SUDHL5 (cell line): ENCODE measurements around a stretch of chr9.

DNA sequence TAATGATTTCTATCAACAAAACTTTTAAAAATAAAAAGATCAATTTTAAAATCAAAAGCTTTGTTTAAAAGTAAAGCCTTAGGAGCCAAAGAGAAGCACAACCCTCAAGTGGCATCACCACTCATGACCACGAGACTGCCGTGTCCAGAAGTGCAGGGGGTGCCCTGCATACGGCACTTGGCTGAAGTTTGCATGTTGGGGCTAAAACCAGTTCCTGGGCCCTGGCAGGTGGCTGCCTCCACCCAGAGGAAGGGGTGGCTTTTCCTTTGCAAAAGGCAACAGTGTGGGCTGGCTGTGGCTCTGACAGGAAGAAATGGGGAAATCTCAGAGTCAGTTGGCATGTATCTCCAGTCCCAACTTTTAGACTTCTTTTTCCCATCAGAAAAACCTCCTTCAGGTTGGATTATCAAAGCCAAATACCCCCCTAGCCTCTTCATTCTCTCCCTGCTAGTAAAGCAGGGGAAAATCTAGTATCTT, 15.2 kb downstream of the TRMO start:
- PRO-cap = no peak

- PRO-cap = unidirectional peak, minus-strand start at chr9:97981123
Observed at GRCh38 chr9:97980917-97981822, 2.0 kb upstream of the ANP32B start.

DNA sequence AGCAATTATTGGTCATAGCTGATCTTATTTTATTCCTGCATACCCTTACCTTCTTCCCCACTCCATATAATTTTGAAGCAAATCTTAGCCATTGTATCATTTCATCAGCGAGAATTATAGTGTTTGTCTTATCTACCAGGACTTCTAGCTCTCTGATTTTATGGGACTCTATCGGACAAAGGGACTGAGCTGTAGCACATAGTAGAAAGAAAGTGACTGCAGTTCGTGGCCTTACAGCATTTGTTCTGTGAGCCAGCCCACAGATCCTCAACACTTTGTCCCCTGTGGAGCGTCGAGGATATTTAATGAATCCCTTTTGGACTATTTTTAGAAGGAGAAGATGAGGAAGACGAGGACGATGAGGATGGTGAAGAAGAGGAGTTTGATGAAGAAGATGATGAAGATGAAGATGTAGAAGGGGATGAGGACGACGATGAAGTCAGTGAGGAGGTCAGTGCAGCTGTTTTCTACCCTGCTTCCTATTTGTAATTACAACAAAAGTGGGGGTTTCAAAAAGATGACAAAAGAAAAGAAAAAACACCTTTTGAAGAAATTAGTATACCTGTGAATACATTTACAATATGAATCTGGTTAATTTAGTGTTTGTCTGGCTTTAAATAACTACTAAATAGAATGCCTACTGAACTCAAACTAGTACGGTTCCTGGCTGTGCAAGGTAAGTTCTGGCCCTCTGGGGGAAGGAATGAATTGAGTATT, 28.0 kb downstream of the ANP32B start:
- PRO-cap = no peak

GRCh38 chr9:98108349-98109214, 10.4 kb downstream of the TRIM14 start:
- PRO-cap = bidirectional peak, plus-strand start at chr9:98108676, minus-strand start at chr9:98108615

- PRO-cap = bidirectional peak, plus-strand start at chr9:98118450, minus-strand start at chr9:98118407
Observed at GRCh38 chr9:98118040-98118718, 843 bp downstream of the TRIM14 start.

DNA sequence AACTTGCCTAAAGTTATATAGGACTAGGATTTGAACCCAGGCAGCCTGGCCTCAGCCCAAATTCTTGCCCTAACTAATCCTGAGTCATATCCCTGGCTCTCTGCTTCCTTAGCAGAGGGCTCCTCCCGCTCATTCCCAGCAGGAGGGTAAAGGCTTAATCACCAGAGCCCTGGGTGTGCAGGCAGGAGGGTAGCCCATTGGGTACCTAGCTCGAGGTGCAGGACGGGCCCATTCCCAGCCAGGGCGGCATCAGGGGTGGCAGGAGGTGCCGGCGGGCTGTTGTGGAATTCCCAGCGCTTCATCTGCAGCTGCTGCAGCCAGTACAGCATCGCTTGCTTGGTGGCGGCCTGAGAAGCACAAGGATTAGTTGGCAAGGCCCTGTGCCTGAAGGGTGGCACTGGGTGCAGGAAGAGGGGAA, 3.9 kb downstream of the TBC1D2 start:
- PRO-cap = no peak

DNA sequence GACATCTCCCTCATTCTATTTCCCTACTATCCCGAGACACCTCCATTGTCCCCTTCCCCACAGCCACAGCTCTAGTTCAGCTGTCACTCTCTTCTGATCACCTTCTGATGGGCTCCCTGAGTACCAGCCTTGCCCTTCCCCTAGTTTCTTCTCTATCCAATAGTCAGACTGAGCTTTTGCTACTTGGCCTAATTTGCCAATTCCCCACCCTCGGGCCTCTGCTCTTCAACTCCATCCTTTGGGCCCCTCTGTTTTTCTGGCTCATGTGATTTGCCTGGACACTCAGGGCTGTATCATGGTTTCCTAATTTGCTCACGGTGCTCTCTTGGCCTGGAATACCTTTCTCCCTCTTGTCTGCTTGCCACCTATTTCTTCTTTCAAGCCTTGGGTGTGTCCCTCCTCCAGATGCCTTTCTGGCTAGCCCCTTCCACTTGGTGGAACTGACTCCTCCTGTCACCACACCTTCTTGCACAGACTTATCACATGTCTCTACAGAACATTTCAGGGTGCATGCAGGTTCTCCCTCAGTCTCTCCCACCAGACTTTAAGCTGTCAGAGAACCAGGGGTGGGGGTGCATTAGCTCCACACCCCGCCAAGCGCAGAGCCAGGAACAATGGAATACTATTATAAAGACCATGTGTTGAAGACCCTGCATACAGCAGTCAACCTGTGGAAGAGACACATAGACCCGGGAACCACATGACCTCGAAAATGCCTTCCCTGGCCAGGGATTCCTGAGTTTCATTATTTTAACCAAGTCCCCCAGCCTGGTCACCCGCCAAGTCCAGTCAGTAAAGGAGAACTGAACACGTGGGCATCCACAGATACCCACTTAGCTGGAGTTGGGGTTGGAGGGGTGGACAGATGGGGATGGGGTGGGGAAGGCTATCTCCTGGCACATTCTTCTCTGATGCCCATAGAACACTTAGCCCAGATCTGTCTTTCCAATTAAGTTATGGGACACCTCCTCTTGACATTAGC, 1.8 kb downstream of the TBC1D2 start:
- PRO-cap = no peak

- PRO-cap = no peak
Observed at GRCh38 chr9:98790059-98790813, 6.1 kb downstream of the ANKS6 start.

GRCh38 chr9:98806509-98807075, 878 bp upstream of the GALNT12 start:
- PRO-cap = no peak

DNA sequence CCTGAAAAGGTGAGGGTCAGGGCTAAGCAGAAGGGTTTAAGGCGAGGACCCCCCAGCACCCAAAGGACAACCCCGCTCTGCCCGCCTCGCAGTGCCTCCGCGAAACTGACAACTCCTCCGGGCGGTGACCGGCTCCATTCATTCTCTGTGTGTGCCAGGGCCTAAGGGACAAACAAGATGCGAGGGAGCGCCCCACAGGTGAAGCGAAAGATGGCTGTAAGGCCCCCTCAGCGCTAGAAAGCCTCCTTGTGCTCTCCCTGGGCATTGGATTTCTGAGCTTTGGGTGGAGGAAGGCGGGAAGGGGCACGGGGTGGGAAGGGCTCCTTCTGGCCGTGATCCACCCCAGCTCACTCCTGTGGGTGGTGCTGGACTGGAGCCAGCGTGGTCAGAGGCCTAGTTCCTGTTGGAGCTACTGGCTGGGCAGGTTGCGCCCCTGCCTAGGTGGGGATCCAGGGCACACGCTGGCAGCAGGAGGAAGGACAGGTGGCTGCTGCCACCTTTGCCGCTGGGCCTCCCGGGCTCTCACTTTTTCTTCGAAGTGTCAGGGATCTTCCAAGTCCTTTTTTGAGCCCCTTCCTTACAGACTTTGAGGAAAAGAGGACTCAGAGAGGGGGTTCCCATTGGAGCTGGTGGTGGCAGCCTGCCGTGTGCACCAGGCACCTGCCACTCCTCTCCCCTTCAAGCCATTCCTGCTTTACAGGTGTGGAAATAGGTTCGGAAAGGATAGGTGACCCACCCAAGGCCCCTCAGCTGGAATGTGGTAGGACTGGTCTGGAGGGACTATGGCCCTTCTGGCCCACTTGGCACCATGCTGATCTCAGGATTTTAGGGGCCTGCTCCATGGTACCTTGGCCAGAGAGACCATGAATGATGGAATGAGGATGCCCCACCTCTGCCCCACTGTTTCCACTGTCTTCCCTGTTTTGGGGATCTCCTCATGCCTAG, 1.1 kb downstream of the GALNT12 start:
- PRO-cap = no peak

- PRO-cap = no peak
Observed at GRCh38 chr9:98826441-98827068, 19.1 kb downstream of the GALNT12 start.

DNA sequence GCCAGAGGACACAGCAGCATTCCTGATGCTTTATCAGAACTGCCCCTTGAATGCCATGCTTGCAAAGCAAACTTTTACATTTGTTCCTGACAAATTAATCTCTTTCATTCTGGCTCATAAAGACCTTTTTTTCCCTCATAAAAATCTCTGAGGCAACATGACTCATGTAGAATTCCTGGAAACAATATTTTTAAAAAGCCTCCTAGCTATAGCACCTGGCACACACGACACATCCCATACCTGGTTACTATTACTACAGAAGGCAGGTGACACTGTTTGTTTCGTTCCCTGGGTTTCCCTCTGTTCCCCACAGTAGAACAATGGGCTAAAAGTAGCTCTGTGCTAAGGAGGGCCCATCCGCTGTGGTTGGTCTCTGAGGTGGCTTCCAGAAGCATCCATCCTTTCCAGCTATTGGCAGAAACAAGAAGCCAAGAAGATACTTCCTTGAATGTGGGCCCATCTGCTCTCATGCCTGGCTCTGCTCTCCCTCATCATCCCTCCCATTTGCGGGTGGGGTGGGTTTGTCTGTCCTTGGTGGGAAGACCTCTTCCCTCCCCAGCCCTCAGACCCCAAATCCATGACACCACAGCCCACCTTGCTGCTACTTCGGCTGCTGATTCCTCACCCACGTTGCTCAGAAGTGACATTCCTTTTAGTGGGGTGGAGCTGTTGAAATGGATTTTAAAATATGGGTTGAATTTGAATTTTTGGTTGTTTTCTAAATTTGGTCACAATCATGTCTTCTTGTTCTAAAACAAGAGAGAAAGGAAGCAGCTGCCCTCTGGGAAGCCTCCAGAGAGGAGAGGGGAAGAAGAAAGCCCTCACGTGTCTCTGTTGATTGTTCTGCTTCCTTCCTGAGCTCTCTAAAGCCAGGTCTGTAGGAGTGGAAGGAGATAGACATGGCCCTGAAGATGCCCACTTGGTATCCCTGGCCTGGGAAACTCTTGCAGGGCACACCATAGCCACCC, 59.3 kb downstream of the GALNT12 start:
- PRO-cap = no peak

- PRO-cap = no peak
Observed at GRCh38 chr9:98886553-98887040, 57.1 kb upstream of the COL15A1 start.

- PRO-cap = no peak
Observed at GRCh38 chr9:98940410-98940667, 3.4 kb upstream of the COL15A1 start.

DNA sequence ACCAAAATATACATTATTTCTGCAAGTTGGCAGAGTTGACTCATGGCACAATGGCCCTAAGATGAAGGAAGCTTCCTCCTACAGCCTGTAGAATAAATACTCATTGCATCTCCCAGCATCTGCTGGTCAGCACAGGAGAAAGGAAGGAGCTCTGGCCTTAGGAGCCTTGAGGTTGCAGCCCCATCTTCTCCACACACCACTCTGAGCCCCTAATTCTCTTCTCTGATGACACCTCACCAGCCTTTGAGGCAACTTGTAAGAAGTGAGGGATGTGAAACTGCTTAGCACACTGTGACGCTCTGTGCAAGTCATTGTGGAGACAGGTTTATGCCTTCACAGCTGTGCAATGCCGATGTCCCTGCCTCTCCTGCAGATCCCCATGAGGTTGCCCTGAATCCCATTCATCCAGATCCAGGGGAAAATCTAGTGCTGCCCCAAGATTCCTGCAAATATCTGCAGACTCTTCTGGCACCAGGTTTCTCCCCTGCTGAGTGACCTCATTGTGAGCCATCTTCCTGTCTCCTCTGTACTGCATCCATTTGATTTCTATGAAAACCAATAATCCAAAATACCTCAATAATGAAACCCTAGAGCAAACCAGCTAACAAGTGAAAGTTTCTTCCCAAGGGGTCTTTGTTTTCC, 65.3 kb upstream of the TGFBR1 start:
- PRO-cap = no peak

DNA sequence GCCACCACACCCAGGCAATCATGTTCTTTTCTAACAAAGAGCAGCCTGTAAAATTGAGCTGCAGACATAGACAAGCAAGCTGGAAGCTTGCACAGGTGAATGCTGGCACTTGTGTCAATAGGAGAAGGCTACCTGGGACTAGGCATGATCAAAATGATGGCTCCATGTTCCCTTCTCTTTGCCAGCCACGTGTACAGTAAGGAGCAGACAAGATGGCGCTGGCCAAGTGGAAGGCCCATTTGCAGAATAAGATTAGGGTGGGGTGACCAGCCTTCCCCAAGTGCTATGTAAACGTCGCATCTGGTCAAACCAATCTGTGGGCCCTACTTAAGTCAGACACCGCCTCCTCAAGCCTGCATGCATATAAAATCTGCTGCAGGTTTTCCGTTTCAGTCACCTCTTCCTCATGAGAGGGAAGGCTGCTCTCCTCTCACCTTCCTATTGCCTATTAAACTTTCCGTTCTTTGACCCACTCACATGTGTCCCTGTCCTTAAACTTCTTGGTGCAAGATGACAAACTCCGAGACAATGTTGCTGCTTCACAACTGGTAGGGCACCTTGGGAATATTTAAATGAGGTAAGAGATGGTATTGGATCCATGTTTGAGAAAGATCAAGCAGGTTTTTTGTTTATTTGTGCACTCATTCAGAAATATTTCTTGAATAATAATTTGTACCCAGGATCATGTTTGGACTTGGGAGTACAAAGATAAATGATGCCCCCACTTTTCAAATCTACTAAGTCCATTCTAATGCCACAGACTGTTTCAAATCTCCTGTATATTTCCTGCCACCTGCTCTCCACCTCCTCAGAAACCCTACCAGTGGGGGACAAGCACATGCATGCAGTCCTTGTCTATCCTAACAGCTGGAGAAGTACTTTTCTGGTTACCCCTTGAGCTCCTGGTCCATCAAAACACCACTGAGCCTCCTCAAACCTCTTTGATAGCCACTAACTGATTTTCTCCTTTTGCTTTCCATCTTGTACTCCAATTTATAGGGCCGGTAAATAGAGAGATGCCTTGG, 30.6 kb upstream of the TGFBR1 start:
- PRO-cap = no peak

DNA sequence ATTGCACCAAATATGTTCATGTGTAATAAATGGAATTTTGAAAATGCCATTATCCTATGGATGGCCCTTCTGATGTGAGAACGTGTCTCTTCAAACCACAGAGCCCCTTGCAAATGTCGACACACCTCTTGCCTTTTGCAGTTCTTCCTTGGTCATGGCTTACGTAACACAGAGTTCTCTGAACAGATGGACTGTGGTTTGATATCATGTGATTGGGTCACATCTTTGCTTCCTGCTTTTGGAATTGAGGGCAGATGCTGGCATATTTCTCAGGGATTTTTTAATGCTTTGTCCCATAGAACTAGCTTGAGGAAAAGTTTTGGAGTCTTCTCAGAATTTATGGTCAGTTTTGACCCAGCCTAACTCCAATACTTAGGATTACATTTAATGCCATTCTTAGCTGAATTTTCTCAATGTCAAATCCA, 4.6 kb downstream of the TGFBR1 start:
- PRO-cap = no peak

GRCh38 chr9:99226227-99226561, 4.1 kb downstream of the SEC61B start:
- PRO-cap = no peak

- PRO-cap = no peak
Observed at GRCh38 chr9:99360048-99360530, 138.0 kb downstream of the SEC61B start.

DNA sequence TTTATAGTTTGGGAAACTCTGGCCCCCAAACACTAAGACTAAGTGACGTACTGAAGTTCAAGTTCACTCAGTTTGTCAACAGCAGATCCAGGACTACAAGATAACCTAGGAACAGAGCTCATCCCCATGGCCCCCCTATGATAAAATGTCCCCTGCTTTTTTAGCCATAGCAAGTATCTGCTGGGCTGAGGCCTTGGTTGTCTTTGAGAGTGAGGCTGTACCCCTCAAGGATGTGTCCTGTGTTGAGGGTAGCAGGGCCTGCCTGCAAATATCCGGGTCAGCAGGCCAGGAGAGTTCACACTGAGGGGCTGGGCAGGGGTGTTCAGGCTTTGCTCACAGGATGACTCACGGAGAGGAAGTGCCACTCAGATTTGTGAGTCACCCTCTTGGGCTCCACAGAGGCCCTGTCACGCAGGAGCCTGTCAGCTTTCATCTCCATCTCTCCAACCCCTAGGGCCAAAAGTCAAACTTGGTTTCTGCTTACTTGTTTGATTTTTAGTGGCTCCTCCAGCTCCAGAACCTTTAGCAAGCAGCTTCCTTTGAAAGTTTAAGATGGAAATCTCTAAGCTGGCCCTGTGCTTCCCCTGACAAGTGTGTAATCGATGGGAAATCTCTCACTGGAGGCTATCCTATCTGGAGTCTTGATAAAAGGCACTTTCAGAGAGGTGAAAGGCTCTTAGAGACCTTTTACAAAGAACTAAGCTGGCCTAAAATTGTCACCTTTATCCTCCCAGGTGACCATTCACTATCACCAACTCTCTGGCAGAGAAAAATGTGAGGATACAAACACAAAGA, 211.5 kb downstream of the SEC61B start:
- PRO-cap = no peak